ENCODE results near the genes CHAC2 and C2orf73.

- PRO-cap, result no peak
Measured at GRCh38 chr2:52710213-52710611, 1057.4 kb upstream of the CHAC2 start.

DNA sequence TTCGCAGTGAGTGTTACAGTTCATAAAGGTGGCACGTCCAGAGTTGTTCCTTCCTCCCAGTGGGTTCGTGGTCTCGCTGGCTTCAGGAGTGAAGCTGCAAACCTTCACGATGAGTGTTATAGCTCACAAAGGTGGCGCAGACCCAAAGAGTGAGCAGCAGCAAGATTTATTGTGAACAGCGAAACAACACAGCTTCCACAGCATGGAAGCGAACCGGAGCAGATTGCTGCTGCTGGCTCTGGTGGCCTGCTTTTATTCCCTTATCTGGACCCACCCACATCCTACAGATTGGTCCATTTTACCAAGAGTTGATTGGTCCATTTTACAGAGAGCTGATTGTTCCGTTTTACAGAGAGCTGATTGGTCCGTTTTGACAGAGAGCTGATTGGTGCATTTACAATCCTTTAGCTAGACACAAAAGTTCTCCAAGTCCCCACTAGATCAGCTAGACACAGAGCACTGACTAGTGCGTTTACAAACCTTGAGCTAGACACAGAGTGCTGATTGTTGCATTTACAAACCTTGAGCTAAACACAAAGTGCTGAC lies 508.5 kb upstream of the CHAC2 start:
- PRO-cap, result no peak

- PRO-cap, result bidirectional peak, plus-strand start at chr2:53767824, minus-strand start at chr2:53767521; bidirectional peak, plus-strand start at chr2:53768247, minus-strand start at chr2:53768220
Measured at GRCh38 chr2:53767714-53768575, at the start of gene CHAC2. Gene CHAC2 (plus strand): TSS chr2:53767804.

- PRO-cap, result no peak
Measured at GRCh38 chr2:53971340-53971424, 269 bp downstream of the ACYP2 start.

GRCh38 chr2:54042882-54043381 lies 72.0 kb downstream of the ACYP2 start:
- PRO-cap, result no peak

- PRO-cap, result no peak
Measured at GRCh38 chr2:54224668-54225165, 31.3 kb downstream of the TSPYL6 start.

DNA sequence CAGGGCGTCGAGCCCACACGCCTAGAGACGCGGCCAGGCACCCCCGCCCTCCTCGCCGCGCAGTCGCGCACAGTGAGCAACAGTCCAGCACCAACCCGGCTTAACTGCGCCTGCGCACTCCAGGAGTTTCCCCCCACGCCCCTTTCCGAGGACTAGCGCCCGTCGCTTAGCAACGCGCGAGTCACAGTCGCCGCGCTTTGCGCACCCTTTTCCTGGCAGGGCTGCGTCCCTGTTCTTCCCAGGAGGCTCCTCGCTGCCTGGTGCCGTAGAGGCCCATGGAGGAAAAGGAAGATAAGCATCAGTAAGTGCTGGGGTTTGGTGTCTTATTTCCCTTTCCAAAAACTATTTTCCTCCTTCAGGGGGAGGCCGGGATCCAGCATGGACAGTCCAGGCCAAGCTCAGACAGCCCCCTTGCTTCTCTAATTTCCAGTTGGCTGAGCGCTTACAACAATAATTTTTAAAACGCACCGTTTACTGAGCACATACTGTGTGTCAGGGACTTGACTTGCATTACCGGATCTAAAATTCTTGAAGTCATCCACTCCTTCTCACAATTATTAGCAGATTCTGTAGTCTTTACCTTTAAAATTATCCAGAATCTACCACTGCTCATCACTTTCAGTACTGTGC lies at the start of gene C2orf73:
Gene C2orf73, plus strand, starts transcription at position 184 of the 630 bp plus-strand sequence.
- PRO-cap, result bidirectional peak, plus-strand start at position 190 of the sequence, minus-strand start at position 74 of the sequence

- PRO-cap, result no peak
Measured at GRCh38 chr2:54370434-54370956, 39.8 kb downstream of the C2orf73 start.

DNA sequence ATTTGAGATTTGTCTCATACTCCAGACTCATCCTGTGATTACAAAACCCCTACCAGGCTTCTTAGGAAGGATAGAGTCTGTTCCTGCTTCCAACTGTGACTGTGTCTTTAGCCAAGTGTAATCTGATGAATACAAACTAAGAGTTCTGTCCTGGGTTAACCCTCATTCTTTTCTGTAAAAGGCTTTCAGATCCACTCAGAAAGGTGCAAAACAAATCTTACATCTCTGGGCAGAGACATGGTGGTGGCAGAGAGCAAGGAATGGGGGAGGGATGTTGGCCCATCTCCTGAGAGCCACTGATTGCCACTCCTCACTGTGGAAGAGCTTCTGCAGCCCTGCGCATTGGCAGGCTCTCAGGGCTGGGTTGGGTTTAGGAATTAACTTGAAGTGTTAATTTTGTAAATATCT lies 23.9 kb upstream of the SPTBN1 start:
- PRO-cap, result no peak

GRCh38 chr2:54558122-54558933 lies 102.2 kb downstream of the SPTBN1 start:
- PRO-cap, result unidirectional peak, plus-strand start at chr2:54558383; bidirectional peak, plus-strand start at chr2:54558633, minus-strand start at chr2:54558433

DNA sequence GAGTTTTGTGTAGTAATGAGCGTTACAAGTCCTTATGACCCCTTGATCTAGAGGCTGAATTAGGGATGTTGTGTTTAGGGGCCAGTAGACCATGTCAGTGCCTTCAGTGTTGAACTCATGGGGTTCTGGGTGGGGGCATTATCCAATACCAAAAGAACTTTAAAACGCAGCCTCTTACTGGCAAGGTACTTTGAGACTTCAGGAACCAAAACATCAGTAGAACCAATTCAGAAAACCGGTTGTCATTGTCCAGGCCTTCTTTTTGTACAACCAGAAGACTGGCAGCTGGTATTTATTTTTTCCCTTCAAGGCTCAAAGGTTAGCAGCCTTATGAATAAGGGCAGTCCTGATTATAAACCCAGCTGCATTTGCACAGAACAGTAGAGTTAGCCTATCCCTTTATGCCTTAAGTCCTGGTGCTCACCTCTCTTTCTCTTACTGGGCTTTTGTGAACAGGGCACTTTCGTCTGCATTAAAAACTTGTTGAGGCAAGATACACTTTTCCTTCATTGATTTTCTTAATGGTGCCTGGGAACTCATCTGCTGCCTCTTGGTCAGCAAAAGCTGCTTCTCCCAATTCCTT lies 113.8 kb upstream of the EML6 start:
- PRO-cap, result no peak

DNA sequence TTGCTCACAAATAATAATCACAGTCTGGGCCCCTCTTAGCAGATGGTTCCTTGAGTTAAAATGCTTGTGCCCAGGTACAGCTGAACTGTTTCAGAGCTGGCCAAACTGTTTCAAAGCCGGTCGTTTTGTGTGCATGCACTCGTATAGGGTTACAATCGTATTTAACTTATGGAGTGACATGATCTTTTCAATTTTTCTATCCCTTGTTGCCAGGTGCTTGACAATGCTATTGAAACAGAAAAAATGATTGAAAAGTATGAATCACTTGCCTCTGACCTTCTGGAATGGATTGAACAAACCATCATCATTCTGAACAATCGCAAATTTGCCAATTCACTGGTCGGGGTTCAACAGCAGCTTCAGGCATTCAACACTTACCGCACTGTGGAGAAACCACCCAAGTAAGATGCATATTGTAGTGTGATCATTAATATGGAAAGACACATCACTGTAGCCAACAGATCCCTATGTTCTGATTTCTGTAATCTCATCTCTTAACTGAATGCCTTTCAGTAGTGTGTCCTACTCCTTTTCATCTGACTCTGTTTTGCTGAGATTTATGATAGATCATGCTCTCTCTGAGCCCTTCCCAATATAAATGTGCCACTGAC lies 101.3 kb upstream of the EML6 start:
- PRO-cap, result no peak

DNA sequence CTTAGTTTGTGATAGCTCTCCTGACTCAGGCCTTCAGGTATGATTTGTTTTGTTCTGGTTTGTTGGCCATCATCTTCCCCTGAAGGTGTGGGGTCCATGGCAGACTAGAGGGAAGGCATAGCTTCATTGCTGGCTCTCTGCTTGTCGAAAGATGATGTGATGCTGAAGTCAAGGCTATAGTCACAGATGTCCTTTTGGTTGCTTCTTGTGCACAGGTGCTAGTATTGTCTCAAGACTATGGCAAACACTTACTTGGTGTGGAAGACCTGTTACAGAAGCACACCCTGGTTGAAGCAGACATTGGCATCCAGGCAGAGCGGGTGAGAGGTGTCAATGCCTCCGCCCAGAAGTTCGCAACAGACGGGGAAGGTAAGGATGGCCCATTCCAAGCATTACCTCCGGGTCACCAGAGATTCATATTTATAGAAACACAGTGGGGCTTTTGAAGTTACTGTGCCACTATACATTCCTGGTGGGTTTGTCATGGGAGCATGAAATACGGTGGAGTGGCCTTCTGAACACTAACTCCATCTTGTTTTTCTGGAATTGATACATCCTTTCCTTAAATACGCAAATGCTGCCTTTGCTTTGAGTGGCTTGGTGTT lies 95.5 kb upstream of the EML6 start:
- PRO-cap, result no peak

GRCh38 chr2:54634368-54635569 lies 88.7 kb upstream of the EML6 start:
- PRO-cap, result unidirectional peak, plus-strand start at chr2:54634956

DNA sequence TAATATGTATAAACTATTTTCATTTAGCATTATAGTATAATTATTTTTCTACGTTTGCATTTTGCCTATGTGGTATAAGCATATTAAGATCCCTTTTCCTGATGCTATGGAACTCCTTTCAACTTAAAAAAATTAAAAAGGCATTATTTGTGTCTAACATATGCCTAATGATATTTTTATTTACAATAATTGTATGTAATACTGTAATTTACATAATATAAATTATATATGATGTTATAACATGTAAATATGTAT lies 87.4 kb upstream of the EML6 start:
- PRO-cap, result no peak

DNA sequence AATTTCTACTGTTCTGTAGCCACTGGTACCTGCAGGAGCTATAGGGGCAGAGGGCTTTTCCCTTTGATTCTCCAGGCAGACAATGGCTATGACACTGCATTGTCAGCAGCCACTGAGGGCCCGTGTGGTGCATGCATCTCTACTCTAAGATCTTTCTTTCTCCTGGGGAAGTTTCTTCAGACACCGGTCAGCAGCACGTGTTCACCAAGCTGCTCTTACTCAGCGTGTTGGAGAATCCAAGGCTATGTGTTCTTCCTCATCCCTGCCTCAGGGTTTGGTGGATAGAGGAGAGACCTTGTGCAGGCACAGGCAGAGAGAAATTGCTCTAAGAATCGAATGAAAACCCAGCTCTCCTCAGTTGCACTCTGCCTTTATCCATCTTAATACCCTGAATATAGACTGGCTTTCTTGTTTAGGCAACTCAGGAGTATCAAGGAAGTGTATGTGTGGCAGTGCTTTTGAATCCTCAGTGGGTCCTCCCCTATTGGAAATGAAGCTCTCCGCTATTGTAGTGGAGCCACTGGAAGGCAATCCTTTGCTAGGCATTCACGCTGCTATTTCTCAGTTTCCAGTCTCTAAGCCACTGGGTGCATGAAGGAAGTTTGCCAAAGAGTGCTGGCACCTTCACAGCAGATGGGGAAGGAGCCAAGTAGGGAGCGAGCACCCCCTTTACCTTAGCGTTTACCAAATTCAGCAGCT lies 86.9 kb upstream of the EML6 start:
- PRO-cap, result no peak

- PRO-cap, result no peak
Measured at GRCh38 chr2:54903779-54904663, 146.2 kb downstream of the RTN4 start.

DNA sequence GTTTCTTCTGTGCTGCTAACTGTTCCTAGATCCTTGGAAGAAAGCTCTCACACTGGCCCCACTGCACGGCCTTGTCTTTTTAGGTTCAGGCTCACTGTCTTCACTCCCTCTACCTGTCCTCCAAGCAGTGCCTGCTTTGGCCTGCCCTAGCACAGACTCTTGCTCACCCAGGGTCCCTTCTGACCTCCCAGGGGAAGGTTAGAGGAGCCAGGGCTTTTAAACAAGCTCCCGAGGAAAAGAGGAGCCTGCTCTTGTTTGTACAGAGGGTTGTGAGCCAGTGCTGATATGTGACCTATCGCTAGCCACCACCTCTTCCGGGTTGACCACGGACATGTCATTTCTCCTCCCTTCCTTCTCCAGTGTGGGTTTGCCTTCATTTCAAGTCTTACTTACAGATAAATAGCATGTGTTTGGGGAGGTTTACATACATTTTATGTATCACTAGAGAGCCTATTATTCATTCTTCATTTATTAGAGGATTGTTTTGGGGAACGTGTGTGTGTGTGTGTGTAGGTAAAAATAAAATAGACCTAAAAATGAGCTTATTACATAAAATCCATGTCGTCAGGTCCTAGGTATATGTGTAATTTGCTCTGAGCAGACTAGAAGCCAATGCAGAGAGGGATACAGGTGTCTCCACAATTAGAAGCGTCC lies 94.6 kb downstream of the RTN4 start:
- PRO-cap, result no peak

GRCh38 chr2:54956392-54956813 lies 93.8 kb downstream of the RTN4 start:
- PRO-cap, result no peak

DNA sequence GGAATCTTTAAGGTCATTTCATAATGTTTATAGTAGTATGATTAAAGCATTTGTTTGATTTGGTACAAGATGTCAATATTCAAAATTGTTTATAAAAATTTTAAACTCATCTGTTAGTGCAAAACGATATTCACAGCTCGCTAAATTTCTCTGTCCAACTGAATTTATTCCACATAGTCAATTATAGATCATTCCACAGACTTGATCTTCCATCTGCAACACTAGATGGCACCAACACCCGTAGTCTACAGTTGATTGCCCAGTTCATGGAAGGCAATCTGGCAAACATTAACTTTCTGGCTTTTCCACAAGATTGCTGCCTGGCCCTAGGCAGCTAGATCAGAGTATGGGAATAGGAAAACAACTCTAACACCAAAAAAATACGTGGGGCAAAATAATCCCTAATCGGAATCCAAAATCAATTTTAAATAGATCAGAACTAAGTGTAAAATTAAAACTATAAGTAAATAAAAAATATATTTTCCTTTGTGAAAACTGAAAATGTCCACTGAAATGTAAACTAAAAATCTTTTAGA lies 35.3 kb downstream of the RTN4 start:
- PRO-cap, result no peak

All from sciatic nerve (tissue), 1 donor.